ENCODE results near the gene HSD17B4.

DNA sequence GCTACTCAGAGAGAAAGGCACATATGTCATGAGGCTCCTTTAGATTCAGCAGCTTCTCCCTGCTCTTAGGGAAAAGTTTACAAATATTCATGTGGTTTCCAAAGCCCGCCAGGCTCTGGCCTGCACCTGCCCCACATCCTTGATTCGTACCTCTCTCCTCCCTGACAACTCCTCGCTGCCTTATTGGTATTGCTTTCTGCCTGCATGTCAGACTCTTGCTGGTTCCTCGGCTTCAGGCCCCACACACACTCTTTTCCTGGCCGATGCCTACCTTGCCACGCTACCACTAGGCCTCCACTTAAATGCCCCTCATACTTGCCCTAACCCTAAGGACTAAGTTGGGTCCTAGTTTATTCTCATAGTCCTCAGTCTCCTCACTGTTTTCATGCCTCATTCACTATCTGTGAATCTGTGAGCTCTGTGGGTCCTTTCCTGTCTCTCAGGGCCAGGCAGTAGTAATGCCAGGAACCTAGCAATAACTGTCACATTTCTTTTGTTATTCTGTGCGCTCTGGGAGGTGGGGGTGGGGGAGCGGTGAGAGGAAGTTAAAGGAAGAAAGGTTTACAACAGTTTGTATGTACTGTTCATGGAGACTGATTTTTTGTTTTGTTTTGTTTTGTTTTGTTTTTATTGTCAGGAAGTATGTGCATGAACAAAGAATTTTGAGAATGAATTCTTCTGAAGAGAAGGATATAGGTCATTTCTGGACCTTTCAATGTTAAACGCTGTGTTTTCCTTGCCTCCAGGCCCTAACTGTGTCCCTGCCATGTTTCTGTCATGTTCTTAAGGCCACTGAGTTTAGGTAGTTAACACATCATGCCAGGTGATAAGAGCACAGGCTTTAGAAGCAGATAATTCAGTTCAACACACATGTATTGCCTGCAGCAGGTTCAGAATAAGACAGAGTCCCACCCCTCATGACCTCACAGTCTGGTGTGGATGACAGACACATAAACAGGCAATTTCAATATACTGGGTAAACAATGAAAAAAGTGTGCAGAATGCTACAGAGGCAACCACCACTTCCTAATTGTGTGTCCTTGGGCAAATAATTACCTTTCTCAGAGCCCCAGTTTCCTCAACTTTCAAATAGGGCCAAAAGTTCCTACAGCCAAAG is 13.1 kb upstream of the FEM1C start:
- PRO-cap, result no peak

- PRO-cap, result bidirectional peak, plus-strand start at chr5:115599740, minus-strand start at chr5:115599625
Measured at GRCh38 chr5:115599554-115600010, 2.7 kb downstream of the TICAM2 start.

- PRO-cap, result no peak
Measured at GRCh38 chr5:115709550-115710104, 83.8 kb upstream of the TMED7 start.

GRCh38 chr5:115815338-115815915 is 1.0 kb downstream of the CDO1 start:
- PRO-cap, result bidirectional peak, plus-strand start at chr5:115815741, minus-strand start at chr5:115815688

DNA sequence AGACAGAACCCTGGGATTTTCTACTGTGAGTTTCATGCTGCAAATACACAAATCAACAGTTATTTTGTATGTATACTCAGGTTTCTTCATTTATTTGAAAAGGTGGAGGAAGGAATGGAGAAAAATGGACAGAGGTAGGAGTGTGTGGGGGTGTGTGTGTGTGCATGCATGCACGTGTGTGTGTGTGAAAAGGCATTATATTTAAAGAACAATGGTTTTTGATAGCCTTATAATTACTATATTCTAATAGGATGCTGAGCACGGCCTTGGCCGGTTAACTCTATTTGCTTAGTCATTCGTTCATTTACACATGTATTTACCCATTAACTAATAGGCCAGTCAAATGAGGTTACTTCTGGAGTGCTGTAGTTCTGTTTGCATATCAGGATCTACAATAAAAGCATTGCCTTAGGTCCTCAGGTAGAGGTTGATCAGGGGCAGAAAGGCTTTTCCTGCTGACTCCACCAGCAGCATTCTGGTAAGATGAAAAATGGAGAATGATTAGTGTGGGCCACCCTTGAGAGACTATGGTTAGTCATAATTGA is 218.9 kb downstream of the COMMD10 start:
- PRO-cap, result no peak

GRCh38 chr5:116444569-116445187 is 129.9 kb downstream of the SEMA6A start:
- PRO-cap, result bidirectional peak, plus-strand start at chr5:116444887, minus-strand start at chr5:116444804

DNA sequence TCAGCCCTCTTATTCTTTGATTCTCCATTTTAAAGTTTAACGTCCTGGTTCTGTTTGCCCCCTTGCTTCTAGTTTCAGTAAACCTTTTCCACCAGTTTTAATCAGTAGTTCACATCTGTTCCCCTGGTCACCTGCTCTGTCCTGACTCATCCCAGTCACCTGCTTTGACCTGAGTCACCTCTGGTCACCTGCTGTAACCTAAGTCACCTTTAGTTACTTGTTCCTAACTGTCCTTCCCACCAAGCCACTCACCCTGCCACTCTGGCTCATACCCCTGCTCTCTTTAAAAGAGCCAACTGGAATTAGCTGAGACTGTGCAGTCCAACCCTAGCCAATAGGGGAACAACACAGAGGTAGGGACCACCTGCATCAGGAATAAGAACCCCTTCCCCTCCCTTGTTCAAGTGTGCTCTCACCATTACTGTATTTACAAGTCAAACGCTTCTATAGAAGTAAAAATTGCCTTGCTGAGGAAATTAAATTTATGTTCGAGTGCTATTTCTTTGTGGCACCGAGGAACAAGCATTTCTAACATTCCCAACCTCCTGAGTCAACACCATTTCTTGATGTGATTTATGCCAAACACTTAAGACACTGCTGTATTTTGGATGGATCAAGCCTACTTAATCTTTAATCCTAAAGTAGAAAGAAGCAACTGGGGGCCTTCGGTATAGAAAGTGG is 42.8 kb downstream of the SEMA6A start:
- PRO-cap, result no peak

GRCh38 chr5:116739641-116740029 is 165.0 kb upstream of the SEMA6A start:
- PRO-cap, result no peak

GRCh38 chr5:116788935-116789320 is 214.3 kb upstream of the SEMA6A start:
- PRO-cap, result no peak

DNA sequence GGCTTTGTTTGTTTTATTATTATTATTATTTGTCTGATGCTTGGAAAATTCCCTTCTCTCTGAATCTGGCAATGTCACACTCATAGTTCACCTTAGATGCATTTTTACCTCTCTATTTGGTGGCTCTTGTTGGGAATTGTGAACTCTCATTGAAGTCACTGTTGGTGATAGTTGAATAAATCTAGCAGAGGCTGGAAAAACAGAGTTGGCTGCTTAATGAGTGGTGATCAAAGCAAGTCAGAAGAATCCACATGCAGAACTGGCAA is 364.5 kb upstream of the SEMA6A start:
- PRO-cap, result no peak

DNA sequence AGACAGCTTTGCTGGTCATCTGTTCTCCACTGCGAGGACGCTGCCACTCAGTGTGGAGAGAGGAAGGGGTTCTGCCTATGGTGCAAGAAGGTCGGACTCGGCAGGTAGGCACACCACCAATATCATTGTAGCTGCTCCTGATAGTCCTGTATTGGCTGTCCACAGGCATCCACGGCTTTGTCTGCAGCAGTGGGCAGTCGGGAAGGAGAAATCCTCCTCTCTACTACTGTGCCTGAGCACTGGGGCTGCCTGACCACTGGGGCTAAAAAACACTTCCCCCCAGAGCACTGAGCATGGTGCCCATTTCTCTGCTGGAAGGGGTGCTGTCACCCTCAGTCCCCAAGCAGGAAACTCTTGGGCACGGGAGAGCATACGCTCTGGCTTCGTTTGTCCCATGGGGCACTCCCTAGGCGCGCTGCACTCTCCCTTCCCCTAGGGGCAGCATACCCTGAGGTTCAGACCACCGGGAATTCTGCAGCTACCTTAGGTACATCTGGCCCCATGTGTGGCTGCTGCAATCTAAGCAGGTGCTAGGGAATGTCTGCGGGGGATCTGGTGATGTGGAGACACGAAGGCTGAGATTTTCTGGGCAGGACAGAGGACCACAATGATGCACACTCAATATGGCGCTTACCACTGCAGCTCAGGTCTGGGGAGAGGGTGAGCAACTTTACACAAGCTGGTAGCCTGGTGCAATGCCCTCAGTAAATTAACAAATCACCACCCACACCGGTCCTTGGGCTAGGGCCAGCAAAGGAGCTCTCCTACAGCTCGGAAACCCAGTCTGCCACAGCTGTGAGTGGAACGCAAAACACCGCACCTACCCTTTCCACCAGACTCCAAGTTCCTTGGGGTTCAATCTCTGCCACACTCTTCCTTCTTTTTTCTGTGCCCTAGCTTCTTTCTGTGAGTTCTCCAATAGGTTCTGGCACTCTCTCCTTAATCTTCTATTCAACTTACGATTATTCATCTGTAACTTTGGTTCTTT is 881.0 kb upstream of the SEMA6A start:
- PRO-cap, result no peak

DNA sequence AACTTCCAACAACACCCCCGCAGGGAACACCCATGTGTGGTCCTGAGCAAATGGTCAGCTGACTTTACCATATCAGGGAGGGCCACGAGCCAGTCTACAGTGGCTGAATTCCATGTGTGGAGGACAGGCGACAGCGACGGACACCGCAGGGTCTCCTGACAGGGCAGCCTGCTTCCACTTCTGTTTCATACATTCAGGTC is 415.6 kb downstream of the DTWD2 start:
- PRO-cap, result no peak

DNA sequence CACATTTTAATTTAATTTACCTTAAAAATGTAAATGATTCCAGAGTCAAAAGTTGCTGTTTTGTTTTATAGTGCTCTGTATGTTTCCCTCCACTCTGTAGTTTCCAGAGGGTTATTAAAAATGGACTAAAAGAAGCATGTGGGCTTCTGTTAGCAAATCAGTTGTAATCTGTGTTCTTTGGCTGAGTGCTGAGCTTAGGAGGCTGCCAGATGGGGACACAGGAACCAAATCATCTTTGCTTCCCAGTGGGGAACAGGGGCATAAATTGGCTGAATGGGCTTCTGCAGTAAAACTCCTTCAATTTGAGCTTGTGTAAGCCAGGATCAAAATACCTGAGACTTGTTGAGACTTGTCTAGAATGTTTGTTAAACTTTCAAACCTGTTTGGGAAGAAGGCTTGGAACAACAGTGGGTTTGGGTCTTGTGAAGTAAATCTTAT is 32.3 kb upstream of the TNFAIP8 start:
- PRO-cap, result no peak

DNA sequence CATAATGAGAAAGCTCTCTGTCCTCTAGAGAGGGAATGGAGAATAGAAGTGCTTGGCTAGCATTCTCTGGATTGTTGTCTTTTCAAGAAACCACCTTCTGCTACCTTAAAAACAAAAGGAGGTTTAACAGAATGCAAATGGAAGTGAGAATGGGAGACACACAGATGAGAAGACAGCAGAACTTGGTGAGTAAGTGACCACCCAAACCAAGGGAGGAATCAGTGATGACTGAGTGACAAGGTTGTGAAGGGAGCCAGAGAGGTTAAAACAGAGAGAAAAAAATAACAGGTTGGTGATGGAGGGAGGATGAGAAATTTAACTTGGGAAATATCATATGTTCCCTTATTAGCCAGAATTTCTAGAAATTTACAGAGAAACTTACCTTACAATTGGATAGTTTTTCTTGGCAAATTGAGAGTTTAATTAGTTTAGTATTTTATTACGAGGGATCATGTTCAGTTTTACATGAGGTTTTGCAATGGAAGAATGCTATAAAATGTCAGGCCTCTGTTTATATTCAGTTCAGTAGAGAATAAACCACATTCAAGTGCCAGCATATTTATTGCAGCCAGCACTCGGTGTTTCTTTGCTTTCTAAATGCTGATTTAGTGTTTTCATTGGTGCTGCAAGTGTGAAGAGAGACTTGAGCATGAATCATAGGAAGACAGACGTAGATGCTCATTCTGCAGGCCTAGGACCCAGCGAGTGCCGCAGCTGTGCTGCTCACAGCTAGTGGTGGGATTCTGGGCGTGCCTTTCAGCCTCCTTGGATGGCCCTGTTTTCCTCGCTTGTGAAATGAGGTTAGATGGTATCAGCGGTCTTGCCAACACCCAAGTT is 27.2 kb upstream of the TNFAIP8 start:
- PRO-cap, result no peak

GRCh38 chr5:119346921-119347581 is 8.8 kb upstream of the TNFAIP8 start:
- PRO-cap, result no peak

DNA sequence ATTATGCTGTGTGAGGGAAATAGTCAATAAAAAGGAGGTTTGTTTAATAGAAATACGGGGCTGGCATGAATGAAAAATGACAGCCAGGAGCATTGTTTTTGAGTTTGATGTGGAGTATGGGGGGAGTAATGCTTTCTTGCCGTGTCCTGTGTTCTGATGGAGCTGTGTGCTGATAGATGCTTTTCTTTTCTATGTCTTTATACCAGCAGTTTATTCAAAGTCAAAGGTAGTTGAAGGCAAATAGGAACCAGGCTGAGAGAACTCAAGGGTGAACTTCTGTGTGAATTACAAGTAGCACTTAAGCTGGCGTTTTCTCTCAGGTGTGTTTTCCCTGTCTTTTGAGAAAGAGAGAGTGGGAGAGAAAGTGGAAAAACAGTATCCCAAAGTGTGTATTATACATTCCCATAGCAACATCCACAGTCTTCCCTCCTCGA is 1.4 kb downstream of the TNFAIP8 start:
- PRO-cap, result no peak

- PRO-cap, result unidirectional peak, plus-strand start at chr5:119452502; bidirectional peak, plus-strand start at chr5:119452728, minus-strand start at chr5:119452755; unidirectional peak, minus-strand start at chr5:119452971; unidirectional peak, minus-strand start at chr5:119453182
Measured at GRCh38 chr5:119452096-119453611, at the start of gene HSD17B4. Gene HSD17B4, plus strand, starts transcription at chr5:119452497.

DNA sequence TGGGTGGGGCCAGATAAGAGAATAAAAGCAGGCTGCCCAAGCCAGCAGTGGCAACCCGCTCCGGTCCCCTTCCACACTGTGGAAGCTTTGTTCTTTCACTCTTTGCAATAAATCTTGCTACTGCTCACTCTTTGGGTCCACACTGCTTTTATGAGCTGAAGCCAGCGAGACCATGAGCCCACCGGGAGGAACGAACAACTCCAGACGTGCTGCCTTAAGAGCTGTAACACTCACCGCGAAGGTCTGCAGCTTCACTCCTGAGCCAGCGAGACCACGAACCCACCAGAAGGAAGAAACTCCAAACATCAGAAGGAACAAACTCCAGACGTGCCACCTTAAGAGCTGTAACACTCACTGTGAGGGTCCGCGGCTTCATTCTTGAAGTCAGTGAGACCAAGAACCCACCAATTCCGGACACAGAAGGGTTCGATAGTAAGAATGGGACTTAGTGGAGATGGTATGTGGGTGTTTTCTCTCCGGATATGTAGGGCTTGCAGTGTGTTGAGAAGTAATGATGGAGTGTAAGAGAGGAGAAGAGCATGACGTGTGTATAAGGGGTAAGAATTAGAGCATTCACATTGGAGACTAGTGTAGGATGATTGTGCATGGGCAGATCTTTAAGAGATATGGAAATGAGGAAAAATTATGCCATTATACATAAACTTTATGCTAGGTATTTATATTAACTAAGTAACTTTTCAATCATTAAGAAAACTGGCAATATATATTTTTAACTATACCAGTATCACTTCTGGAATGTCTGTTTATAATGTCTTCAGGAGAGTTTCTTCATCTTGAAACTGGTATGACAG is 66.0 kb downstream of the HSD17B4 start:
- PRO-cap, result no peak

- PRO-cap, result no peak
Measured at GRCh38 chr5:120916350-120916845, 452.3 kb downstream of the PRR16 start.

GRCh38 chr5:122020073-122020801 is 57.8 kb downstream of the LOX start:
- PRO-cap, result no peak

Measured in neuron (in vitro differentiated cells).